Measurements from ENCODE around the gene YWHAB.

DNA sequence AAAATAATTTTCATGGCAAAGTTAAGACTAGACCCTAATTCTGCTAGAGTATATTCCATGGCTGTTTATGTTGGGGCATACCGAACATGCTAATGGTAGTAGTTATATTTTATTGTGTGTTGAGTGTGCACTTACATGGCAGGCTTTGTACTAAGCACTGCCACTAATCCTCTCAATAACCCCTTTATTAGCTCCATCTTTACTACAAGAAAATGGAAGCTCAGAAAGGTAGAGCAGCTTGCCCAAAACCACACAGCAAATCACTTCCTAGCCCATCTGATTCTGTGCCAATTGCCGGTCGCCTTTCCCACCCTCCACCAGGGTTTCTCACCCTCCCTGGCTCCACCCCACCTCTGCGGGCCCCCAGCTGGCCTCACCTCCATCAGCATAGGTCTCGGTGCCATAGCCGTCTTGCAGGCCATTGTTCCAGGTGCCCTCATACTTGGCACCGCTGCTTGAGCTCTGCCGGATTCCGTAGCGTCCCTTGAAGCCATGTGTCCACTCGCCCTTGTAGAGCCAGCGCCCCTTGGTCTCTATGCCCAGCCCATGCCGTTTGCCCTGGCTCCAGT lies 954 bp downstream of the JPH2 start:
- RRBS: no CpG with 5 or more reads among the region's 13 CpGs

DNA sequence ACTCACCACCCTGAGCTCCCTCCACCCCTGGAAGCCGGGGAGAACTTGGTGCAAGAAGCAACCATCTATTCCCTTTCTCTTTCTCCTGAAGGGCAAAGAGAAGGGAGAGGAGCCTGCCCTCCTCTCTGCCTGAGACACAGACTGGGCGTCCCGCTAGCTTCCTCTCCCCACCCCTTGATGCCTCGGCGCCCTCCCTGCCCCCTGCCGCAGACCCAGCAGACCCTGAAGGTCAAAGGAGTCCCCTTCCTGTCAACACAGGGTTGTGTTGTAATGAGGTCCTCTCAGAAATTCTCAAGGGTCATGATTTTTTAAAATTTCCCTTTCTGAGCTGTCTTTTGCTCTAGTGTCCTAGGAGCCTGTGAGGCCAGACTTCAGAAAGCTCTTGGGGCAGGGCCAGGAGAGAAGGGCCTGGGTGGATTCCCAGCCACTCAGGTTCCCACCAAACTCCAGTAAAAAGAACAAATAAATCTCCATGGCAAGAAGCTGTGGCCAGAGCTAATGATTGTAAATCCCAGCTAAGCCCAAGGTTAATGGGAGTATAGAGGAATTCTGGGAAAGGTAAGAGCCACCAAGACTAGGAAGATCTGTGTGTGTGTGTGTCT lies 922 bp upstream of the JPH2 start:
- RRBS: no CpG with 5 or more reads among the region's 6 CpGs

GRCh38 chr20:44188700-44189318 lies 1.8 kb upstream of the JPH2 start:
- RRBS: no CpG with 5 or more reads among the region's 8 CpGs

GRCh38 chr20:44402089-44403323 lies 47.0 kb downstream of the HNF4A start:
- RRBS: no CpG with 5 or more reads among the region's 25 CpGs

DNA sequence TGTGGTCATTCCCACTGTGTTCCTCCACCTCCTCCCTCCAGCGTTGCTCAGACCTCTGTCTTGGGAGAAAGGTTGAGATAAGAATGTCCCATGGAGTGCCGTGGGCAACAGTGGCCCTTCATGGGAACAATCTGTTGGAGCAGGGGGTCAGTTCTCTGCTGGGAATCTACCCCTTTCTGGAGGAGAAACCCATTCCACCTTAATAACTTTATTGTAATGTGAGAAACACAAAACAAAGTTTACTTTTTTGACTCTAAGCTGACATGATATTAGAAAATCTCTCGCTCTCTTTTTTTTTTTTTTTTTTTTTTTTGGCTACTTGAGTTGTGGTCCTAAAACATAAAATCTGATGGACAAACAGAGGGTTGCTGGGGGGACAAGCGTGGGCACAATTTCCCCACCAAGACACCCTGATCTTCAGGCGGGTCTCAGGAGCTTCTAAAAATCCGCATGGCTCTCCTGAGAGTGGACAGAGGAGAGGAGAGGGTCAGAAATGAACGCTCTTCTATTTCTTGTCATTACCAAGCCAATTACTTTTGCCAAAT lies 43.5 kb upstream of the TTPAL start:
- RRBS: no CpG with 5 or more reads among the region's 7 CpGs

GRCh38 chr20:44470195-44470804 lies 5.4 kb upstream of the TTPAL start:
- RRBS: no CpG with 5 or more reads among the region's 6 CpGs

DNA sequence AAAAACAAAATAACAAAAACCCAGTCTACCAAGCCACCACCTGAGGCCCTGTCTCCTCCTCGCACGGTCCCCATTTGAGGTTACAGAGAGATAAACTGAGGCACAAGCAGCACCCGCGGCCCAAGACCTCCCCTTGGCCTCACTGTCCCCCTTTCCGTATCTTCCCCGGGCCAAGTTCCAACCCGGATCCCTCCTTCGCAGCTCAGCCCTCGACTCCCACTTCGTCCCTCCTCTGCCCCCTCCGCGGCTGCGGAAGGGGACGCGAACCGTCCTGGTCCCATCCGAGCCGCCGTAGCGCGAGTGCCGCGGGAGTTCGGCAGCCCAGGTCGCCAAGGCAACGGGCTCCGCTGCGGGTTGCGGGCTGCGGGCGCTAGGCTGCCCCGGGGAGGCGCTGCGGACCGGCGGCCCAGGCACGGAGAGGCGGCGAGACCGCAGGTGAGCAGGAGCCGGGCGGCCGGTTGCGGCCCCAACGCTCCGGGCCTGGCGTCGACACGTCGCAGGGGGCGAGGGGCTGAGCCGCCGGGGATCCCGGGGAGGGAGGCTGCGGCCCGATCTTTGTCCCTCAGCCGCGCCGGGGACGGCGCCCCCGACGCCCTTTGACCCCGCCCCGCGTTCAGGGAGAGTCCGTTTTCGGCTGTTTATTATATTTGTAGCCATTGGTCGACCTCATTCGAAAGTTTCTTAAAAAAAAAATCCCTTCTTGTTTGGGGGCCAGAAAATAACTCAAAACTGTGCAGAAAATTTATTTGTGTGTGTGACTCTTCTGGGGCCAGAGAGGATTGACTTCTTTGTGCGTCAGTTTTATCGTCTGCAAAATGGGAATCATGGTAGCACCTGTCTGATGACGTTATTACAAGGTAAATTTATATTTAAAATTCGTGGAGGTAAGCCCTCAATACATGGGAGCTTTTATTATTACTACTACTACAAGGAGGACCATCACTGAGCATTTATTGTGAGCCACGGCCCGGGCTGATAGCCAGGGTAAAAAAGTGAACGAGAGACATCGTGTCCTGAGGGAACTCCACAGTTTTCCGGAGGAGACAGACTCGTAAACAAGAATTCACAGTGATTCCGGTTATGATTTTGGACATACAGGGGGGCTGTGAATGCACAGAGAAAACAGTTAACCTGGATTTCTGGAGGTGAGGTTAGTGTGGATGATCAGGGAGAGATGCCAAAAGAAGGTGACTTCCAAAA lies 10.1 kb upstream of the SERINC3 start:
- RRBS: 2% methylated on average over 26 of the region's 81 CpGs

- RRBS: no CpG with 5 or more reads among the region's 1 CpG
Observed at GRCh38 chr20:44536351-44536639, 14.4 kb upstream of the SERINC3 start.

GRCh38 chr20:44609894-44610694 lies 27.7 kb downstream of the PKIG start:
- RRBS: 2% methylated on average over 4 of the region's 13 CpGs

GRCh38 chr20:44706197-44707070 lies 8.7 kb upstream of the CCN5 start:
- RRBS: no CpG with 5 or more reads among the region's 15 CpGs

DNA sequence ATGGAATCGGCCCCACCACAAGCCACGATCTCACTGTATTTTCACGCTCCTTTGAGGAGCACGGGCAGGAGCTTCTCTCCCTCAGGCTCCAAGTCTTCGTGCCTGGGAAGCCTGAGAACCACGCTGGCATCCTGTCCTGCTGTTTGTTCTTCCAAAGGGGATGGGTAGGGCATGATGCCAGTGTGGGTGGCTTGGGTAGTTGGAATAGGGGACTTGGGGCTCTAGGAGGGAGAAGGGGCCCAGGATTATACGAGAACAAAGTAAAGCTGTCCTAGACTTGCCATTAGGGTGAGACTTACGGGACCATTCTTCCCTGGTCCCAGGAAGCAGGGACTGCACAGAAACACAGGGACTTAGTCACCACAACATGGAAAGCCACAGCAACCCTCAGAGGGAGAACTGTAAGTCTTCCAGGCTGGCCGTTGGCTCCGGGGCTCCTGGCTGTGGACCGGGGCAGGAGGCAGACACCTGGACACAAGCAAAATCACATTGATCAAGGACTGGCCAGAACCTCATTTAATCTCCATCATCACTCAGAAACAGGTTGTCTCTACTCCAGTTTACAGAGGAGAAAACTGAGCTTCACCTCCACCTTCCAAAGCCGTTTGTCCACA lies 1.3 kb downstream of the CCN5 start:
- RRBS: no CpG with 5 or more reads among the region's 12 CpGs

- RRBS: no CpG with 5 or more reads among the region's 8 CpGs
Observed at GRCh38 chr20:44746896-44747902, 1.5 kb downstream of the KCNK15 start.

GRCh38 chr20:44885474-44886595 lies at the start of gene YWHAB:
TSS of gene YWHAB (plus strand) at chr20:44885705.
- RRBS: under 1% methylated on average over 27 of the region's 93 CpGs

DNA sequence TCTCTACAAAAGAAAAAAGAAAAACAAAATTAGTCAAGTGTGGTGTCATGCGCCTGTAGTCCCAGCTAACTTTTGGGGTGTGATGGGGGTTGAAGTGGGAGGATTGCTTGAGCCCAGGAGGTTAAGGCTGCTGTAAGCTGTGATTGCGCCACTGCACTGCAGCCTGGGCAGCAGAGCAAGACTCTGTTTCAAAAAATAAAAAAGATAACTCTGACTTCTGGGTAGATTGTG lies 17.0 kb downstream of the STK4 start:
- RRBS: no CpG with 5 or more reads among the region's 2 CpGs

DNA sequence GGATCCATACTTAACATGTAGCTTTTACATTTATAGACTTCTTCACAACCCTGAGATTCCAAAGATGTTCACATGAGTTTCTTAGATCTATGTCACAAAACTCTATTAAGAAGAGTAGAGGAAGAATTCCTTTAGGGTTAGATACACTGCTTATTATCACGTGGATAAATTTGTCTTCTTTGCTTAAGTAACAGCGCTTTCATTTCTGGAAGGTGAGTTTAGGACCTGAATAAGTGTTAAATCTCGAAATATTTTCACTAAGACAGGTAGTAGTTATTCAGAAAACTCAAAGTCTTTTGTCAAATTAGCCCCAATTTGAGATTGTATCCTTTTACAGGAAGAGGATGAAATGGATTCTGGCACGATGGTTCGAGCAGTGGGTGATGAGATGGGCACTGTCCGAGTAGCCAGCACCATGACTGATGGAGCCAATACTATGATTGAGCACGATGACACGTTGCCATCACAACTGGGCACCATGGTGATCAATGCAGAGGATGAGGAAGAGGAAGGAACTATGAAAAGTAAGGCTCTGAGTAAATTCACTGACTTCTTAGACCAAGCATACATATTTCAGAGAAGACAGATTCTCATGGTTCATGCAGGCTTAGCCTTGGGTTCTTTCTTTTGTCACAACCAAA lies 34.6 kb downstream of the STK4 start:
- RRBS: no CpG with 5 or more reads among the region's 8 CpGs

DNA sequence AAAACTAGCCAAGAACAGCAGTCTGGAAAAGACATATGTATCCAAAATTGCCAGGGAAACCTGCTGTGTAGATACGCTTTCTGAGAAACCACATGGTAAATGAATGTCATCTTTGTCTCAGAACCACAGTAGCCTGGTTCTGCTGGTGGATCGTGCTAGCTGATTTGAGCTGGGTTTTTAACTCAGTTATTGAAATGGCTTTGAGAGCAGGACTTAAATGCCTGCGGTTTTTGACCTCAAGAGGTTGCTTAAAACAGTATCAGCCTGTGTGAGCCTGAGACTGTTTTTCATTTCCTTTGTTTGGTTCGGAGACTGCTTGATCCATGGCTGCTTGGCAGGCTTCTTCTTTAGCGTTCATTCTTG lies 47.9 kb downstream of the KCNS1 start:
- RRBS: no CpG with 5 or more reads among the region's 5 CpGs

GRCh38 chr20:45337390-45338214 lies 10.6 kb downstream of the SDC4 start:
- RRBS: 2% methylated on average over 5 of the region's 14 CpGs

DNA sequence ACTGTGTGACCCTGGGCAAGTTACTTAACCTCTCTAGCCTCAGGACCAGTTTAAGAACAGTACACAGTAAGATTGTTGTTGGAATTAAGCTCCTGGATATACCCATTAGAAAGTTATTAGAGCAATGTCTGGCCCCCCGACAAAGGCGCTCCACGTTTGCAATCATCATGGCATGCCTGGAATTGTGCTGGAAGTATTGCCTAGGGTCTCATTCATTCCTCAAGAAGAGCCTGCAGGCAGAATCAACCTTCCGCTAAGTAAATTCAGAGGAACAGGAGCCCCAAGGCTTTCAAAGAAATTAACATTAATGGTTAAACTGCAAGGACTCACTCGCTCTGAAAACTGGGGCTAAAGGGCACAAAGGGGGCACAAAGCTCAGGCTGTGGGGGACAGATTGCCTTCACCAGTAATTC lies 1.3 kb downstream of the SDC4 start:
- RRBS: no CpG with 5 or more reads among the region's 5 CpGs

DNA sequence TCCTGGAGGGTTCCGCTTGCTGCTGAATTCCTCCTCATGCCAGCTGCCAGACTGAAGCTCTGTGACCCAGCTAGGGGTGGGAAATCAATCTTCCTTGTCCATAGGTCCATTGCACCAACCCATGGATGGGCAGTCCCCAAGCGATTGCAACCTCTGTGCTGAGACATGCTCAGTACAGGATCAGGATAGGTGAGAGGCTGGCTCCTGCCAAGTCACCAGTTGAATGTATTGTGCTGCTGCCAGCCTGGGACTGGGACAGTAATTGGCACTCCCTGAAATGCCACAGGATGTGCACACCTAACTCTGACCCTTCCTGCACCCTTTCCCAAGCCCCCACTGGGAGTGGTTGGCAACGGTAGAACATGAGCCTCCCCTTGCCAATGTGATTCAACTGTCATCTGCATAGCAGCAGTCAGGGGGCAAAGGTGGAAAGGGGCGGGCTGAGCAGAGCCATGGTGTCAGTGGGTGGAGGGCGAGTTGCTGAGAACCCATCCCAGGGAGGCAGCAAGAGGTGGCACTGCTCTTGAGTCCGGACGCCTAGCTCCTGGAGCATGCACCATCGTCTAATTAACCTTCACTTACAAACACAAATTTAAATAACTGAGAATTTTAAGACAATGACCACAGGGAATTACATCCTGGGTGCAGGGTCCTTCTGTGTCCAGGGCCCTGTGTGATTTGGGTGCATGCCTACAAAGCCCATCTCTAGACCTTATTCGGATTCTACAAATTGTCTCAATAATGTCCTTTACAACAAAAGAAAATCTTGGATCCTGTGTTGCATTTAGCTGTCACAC lies 15.3 kb downstream of the SPINT3 start:
- RRBS: no CpG with 5 or more reads among the region's 9 CpGs

DNA sequence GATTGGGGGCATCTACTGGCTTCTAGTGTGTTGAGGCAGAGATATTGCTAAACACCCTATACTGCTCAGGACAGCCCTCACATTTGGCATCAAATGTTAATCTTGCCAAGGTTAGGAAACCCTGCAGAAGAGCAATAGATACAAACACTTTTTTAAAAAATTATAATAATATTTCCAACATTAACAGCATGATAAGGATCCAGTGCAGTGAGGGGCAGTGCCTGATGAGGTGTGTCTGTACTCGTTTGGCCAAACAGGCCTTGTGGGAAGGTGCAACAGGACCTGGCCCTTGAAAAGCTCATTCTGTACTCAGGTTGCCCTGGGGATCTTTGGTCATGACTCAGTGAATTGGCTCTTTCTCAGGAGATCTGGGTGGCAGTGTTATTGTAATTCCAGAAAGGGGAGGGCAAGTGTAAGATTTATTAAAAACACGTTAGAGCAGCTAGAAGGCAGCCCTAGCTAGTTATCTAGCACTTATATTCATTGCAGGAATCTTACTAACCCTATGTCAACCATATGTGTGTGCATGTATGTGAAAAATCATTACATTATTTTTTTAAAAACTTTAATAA lies 2.8 kb upstream of the SPINT3 start:
- RRBS: no CpG with 5 or more reads among the region's 2 CpGs